Colic lymph node (tissue), 1 donor: ENCODE measurements around a stretch of chr11.

DNA sequence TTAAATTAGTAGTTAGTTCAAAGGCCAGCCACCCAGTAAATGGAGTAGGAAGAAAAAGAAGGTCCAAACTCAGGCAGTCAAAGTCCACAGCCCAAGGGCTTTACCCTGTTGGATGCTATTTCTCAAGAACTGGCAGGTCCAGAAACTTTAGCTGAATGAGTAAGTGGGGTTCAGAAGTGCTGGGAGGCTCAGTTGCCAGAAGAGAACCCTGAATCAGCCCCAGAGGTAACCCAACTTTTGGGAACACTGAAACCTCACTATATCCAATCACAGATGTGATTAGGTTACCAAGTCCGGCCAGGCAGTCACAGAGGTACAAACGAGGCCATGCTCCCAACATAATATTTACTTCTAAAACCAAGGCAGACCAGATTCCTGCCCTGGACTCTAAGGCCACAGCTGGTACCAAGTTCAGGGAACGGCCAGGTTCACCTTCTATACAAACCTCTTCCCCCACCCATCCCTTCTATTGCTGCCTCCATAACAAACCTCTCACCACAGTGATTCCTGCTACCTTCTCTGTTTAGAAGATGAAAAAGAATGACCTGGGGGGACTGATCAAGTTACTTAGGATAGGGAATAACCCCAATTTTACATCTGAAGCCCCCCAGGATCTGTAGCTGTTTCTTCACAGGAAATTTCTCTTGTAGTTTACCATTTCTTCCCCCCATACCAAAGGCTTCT is 1.9 kb downstream of the FAU start:
- PRO-cap, result no peak

DNA sequence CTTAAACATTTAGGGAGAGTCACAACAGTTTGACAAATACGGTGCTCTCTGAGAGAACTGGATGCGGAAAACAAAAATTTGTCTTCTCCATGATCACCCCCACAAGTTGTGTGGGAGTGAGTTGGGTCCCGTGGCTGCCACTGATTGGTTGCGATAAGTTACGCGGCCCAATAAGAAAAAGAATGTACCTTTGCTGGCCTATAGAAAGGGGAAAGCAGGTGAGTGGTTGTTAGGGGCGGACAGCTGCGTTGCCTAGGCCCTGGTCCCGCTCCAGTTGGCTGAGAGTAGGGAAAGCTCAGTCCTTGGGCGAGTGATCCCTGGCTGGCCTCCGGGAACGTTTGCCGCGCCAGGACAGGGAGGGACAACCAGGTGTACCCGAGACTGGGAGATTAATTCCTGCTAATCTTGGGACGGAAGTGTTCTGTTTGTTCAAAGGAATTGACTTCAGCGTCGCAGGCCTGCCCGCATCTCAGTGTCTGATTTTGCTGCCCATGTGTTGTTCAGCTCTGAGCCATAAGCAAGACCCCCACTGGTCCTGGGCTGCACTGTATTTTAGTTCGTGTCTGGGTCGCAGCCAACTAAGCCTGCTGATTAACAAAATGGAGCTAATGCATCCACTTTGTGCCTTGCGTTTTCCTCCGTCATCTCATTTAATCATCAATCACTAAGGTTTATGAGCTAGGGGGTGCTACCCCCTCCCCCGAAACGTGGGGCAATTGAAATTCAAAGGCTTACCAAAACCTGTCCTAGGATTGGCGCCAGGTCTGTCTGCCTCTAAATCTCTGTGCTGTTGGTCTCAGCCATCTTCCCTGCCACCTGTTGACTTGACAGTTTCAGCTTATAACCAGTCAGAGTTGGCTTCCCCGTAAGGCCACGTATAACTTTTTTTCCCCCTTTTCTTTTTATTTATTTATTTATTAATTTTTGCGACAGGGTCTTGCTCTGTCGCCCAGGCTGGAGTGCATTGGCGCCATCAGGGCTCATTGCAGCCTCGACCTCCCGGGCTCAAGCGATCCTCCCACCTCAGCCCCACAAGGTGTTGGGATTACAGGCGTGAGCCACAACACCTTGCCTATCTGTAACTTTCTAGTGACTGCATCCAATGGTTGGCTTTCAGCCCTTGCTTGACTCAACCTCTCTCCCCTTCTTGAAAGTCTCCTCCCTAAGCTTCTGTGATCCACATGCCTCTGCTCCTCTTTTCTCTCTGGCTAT is 1.0 kb upstream of the SYVN1 start:
- PRO-cap, result bidirectional peak, plus-strand start at position 273 of the sequence, minus-strand start at position 108 of the sequence; unidirectional peak, minus-strand start at position 818 of the sequence

- PRO-cap, result unidirectional peak, plus-strand start at chr11:65291085
Measured at GRCh38 chr11:65290492-65291405, 23.9 kb upstream of the CDC42EP2 start.

DNA sequence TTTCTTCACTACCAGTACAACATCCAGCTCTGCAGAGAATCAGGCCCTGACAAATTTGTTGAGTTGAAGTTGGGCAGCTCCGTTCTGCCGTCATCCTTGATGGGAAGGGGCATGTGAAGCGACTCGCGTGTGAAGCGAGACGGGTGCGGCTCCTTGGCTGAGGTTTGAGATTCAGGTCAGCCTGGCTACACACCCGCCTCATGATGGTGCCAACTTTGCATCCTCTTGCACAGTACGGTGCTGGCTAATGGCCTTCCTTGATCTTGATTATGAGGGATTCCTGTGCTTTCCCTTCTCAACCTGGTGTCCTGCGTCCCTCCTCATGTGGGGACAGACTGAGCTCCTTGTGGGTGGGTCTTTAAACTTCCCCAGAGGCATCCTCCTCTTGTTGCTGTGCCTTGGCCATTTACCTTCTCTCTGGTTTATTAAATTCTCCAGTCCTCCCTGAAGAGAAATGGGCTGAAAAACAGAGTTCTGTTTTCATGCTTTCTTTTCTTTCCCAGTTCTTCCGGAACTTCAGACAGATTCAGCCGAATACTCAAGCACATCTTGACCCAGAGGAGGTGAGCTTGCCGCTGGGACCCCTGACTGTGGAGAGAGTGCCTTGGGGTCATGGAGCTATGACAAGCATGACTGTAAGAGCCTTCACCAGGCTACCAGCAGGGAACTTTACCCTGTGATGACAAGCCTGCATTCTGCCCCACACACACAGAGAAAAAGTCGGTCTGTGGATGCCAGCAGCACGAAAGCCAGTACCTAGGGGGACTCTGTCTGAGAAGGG is 19.4 kb upstream of the CDC42EP2 start:
- PRO-cap, result no peak

DNA sequence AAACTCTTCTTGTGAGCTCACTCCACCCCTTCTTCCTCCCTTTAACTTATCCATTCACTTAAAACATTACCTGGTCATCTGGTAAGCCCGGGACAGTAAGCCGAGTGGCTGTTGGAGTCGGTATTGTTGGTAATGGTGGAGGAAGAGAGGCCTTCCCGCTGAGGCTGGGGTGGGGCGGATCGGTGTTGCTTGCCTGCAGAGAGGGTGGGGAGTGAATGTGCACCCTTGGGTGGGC is 37.1 kb downstream of the FRMD8 start:
- PRO-cap, result bidirectional peak, plus-strand start at position 177 of the sequence, minus-strand start at position 125 of the sequence

DNA sequence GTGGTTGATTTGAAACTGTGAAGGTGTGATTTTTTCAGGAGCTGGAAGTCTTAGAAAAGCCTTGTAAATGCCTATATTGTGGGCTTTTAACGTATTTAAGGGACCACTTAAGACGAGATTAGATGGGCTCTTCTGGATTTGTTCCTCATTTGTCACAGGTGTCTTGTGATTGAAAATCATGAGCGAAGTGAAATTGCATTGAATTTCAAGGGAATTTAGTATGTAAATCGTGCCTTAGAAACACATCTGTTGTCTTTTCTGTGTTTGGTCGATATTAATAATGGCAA is 39.0 kb downstream of the FRMD8 start:
- PRO-cap, result no peak

DNA sequence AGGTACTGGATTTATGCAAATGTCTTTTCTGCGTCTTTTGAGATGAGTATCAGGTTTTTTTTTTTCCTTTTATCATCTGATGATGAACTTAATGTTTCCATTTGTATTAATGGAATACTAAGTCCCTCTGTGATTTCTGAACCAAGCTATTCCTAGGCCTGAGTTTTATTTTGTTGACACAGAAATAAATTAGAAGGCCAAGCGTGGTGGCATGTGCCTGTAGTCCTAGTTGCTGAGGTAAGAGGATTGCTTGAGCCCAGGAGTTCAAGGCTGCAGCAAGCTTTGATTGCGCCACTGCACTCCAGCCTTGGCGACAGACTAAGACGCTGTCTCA is 53.7 kb downstream of the FRMD8 start:
- PRO-cap, result no peak

- PRO-cap, result no peak
Measured at GRCh38 chr11:65442893-65443852, 56.7 kb downstream of the FRMD8 start.

DNA sequence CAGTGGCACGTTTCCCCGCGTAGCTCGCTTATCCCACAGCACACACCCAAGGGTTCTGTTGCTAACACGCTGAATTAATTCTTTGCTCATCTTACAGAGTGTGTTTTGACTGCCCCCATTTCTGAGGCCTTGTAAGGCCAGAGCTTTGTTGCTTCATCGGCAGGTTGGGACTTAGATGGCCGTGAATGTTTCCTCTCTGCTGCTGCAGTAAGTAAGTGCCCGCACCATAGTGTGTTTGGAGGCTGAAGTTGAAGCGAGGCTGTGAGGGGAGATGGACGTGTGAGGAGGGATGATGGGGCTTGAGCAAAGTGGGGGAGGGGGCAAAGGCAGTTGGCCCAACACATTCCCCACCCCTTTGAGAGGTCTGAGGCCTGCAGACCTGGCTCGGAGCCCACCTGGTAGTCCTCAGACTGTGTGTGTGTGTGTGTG is 57.4 kb downstream of the FRMD8 start:
- PRO-cap, result no peak

DNA sequence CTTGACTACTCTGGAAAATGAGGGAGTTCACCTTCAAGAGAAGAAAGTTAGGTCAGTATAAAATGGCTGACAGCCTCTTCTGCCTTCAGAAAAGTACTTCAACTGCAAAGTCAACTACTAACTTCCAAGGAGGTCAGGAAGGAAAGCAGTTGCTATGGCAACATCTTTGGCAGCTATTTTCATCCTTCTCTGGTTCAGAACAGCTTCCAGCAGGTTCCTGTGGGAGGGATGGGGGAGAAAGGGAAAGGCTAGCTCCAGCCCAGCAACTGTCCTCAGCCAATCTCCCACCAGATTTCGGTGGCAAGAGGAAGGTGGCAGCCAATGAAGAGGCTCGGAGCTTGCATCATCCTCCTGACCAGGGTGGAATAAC is 37.5 kb upstream of the SCYL1 start:
- PRO-cap, result no peak

GRCh38 chr11:65488805-65488992 is 36.2 kb upstream of the SCYL1 start:
- PRO-cap, result no peak

DNA sequence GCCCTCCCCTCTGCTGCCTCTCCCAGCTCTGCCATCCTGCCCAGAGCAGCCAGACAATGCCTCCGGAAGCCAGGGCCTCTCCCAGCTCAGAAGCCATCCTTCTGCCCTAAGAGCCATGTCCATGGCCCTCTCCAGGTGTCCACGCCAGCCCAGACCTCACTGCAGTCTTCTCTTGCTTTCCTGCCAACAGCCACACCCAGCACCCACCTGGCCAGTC is 34.5 kb upstream of the SCYL1 start:
- PRO-cap, result no peak

DNA sequence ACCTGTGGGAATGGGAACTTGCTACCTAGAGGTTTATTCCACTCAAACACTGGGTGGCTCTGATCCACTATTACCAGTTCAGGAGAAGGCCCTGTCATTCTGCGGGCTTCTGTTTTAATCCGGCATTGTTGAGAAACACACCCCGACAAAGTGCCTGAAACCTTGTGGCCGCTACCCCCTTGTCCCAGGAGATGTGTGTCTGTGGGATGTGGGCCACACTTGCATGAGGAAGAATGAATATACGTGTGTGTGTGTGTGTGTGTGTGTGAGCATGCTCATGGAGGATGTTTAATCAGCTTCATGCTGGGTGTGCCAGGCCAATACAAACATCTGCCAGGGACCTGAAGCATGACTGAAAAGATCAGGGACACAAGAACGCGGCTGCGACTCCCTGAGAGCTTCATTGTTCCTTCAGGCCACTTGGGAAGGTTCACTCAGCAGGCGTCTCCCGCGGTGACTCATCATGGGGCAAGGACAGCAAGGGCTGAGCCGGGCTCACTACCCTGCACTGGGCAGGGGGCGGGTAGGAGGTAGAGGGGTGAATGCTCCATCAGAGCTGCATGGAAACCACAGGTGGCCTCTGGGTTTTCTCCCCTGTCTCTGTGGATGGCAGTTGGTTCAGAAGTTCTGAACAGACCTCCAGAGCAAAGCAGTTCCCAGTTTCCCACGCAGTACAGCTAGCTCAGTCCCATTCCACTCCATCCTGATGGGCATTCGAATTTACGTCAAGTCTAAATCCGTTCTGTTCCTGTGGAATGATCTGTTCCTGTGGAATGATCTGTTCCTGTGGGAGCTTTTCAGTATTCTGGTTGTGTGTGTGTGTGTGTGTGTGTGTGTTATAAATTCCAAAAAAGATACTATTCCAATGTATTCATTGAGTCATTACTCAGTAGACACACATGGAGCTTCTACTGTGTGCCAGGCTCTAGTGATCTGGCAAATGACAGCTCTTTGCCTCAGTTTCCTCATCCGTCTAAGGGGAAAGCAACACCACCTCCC is 33.0 kb upstream of the SCYL1 start:
- PRO-cap, result no peak

- PRO-cap, result bidirectional peak, plus-strand start at chr11:65497829, minus-strand start at chr11:65497462; bidirectional peak, plus-strand start at chr11:65498210, minus-strand start at chr11:65498189
Measured at GRCh38 chr11:65497494-65498482, 27.1 kb upstream of the SCYL1 start.

GRCh38 chr11:65499945-65501053 is 24.6 kb upstream of the SCYL1 start:
- PRO-cap, result bidirectional peak, plus-strand start at chr11:65500462, minus-strand start at chr11:65500110

- PRO-cap, result unidirectional peak, plus-strand start at chr11:65505569
Measured at GRCh38 chr11:65505500-65505726, 19.5 kb upstream of the SCYL1 start.

- PRO-cap, result unidirectional peak, plus-strand start at chr11:65506251
Measured at GRCh38 chr11:65505727-65506453, 19.0 kb upstream of the SCYL1 start.

- PRO-cap, result no peak
Measured at GRCh38 chr11:65525264-65526143, 621 bp downstream of the SCYL1 start.

GRCh38 chr11:65551708-65552495 is 6.3 kb downstream of the LTBP3 start:
- PRO-cap, result unidirectional peak, minus-strand start at chr11:65552185

- PRO-cap, result bidirectional peak, plus-strand start at chr11:65577196, minus-strand start at chr11:65577102
Measured at GRCh38 chr11:65576811-65577813, 1.3 kb downstream of the EHBP1L1 start.